Mesenchymal stem cell of Wharton's jelly (primary cell): Measurements from ENCODE around the genes OR1L1 and RABGAP1.

DNA sequence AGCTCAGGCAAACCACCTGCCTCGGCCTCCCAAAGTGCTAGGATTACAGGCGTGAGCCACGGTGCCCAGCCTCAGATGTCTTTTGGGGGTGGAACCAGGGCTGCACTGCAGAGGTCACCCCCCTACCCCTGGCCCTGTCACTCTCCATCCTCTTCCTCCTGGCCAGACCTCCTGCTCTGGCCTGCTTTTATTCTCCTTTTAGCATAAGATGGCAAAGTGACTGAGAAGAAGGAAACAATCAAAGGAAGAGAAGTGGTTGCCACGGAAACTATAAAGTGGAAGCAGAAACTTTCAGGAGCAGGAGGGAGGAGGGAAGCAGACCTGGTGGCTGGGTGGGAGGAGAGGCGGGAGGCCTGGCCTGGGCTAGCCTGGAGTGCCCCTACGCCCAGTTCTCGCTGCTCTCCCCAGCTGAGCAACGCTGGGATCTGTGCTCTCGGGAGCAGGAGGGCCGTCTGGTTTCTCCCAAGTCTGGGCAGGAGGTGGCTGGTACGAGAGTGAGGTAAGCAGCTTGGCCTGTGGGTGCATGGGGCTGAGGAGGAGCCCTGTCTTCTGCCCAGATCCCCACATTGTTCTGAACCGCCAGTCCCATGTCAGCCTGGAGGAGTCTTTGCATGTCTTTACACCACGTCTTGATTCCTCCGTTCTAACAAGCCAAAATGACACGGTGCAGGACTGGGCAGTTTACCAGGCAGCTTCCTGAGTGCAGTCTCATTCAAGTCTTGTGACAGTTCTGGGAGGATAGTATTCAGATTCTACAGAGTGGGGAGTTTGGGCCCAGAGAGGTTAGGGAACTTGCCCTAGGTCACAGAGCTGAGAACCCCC is 15.1 kb upstream of the DAB2IP start:
- CAGE, long polyA plus RNA: no peak

DNA sequence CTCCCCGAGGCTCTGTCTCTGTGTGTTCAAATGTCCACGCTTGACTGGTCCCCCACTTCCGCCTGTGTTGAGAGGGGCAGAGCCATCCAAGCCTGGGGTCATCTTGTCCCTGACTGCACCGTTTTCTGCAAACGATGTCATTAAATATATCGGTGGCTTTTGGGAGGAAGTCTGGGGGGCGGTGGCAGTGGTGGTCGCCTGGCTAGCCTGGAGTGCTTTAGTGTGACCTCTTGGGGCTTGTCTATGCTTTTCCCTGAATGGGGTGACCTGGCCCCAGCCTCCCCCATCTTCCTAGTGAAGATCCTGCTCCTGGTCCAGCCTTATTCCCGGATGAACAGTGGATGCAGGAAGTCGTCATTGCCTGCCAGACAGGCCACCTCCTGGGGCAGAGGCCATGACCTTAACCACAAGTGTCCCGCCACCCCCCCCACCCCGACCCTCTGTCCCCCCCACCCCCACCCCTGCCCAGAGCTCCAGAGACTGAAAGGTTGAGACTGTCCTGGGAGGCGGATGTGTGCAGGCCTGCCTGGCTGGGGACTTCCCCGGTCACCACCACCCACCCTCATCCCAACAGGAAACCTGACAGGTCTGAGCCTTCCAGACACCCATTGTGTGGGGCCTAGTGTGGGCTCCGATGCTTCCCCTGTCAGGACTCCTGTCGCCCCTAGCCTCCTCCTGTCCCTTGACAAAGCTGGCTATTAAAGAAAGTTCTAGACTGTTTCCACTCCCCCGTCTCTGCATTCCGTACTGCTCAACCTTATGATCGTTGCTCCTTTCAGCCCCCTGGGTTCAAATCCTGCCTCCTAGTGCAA is 5.2 kb upstream of the DAB2IP start:
- CAGE, long polyA plus RNA: no peak

GRCh38 chr9:121718974-121719659 is 67.7 kb downstream of the DAB2IP start:
- CAGE, long polyA plus RNA: no peak

GRCh38 chr9:121723934-121724550 is 72.6 kb downstream of the DAB2IP start:
- CAGE, long polyA plus RNA: no peak

DNA sequence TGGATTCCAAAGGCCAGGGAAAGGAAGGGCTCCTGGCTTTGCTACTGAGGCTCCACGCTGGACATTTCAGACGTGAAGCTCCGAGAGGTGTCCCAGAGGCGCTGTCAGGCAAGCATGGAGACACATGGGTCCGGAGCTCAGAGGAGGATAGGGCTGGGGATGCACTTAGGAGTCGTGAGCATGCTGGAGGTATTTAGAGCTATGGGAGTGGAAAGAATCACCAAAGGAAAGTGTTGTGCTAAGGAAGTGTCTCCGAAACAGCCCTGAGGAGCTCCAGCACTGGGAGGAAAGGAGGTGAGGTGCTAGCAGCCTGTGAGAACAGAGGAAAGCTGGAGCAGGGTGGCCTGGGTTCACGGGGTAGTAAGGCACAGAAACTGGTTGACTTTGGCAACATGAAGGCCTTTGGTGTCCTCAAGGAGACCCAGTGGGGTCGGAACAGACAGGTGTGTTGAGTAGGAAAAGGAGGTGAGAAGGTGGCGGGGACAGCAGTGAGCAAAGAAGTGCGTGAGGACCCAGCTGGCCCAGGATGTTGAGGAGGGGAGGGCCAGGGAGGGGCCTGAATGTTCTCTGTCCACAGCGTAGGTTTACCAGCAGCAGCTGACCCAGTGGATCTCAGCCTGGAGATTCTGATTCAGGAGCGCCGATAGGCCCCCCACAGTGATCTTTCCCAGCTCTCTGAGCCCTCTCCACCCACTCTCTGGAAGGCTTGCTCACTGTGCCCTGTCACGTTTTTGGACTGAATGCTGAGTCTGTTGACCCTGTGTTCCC is 88.4 kb downstream of the DAB2IP start:
- CAGE, long polyA plus RNA: no peak

GRCh38 chr9:121743048-121743997 is 91.9 kb downstream of the DAB2IP start:
- CAGE, long polyA plus RNA: no peak

DNA sequence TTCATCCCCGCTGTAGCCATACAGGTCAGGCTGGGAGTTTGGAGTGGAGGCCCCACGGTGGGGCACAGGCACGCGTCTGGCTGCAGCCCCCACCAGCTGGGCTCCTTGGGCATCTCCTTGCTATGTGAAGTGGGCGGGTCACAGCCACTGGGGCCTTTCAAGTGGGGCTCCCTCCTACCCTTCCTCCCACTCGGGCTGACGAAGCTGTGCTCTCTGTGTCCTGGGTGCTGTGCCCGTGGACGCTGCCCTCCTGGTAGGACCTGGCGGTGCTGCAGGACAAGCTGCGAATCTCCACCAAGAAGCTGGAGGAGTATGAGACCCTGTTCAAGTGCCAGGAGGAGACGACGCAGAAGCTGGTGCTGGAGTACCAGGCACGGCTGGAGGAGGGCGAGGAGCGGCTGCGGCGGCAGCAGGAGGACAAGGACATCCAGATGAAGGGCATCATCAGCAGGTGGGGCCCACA is 124.5 kb downstream of the DAB2IP start:
- CAGE, long polyA plus RNA: no peak

- CAGE, long polyA plus RNA: no peak
Measured at GRCh38 chr9:121837513-121838170, 186.2 kb downstream of the DAB2IP start.

- CAGE, long polyA plus RNA: no peak
Measured at GRCh38 chr9:122015304-122015669, 77.8 kb downstream of the TTLL11 start.

DNA sequence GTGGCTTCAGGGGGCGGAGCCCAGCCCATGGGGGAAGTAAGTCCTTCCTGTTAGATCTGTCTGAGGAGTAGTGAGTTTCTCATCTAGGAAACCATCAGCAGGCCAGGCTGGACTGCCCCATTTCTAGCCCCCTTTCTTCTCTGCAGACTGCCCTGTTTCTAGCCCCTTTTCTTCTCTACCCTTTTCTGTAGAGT is 463 bp upstream of the PTGS1 start:
- CAGE, long polyA plus RNA: no peak

- CAGE, long polyA plus RNA: no peak
Measured at GRCh38 chr9:122376011-122376345, 5.2 kb downstream of the PTGS1 start.

DNA sequence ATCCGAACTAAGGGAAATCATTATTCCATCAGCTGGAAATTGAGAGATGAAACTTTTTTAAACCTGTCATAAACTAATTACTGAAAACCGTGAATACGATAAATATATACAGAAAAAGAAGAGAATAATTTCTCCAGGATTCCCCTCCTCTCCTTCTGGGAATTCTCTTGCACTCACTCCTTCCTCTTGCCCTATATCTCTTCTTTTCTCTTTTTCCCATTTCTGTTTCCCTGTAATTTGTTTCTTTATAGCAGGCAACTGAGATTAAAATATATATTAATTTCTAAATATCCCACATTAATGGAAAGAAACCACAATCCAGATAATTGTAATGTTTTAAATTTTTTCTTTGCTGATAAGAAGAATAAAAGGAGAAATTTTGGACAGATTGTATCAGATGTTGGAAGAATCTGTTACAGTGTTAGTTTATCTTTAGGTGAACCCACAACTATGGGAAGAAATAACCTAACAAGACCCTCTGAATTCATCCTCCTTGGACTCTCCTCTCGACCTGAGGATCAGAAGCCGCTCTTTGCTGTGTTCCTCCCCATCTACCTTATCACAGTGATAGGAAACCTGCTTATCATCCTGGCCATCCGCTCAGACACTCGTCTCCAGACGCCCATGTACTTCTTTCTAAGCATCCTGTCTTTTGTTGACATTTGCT is at the start of gene OR1L1:
OR1L1 (plus strand) TSS at position 451 of the 667 bp plus-strand sequence.
- CAGE, long polyA plus RNA: no peak

DNA sequence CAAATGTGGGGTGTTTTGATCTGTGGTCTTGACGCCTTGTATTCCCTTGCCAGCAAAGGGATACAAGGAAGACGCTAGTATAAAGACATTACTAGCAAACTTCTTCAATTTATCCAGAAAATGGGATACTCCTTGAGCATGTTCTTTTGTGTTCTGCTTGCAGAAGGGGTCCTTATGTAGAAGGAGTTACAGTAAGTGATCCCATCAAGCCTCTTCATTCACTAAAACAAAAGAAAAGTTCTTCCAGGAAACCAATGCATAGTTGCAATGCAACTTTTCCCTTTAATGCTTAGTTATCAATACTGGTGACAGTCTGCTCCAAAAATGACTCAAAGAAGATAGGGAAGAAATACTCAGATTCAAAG is 17.2 kb upstream of the PDCL start:
- CAGE, long polyA plus RNA: no peak

DNA sequence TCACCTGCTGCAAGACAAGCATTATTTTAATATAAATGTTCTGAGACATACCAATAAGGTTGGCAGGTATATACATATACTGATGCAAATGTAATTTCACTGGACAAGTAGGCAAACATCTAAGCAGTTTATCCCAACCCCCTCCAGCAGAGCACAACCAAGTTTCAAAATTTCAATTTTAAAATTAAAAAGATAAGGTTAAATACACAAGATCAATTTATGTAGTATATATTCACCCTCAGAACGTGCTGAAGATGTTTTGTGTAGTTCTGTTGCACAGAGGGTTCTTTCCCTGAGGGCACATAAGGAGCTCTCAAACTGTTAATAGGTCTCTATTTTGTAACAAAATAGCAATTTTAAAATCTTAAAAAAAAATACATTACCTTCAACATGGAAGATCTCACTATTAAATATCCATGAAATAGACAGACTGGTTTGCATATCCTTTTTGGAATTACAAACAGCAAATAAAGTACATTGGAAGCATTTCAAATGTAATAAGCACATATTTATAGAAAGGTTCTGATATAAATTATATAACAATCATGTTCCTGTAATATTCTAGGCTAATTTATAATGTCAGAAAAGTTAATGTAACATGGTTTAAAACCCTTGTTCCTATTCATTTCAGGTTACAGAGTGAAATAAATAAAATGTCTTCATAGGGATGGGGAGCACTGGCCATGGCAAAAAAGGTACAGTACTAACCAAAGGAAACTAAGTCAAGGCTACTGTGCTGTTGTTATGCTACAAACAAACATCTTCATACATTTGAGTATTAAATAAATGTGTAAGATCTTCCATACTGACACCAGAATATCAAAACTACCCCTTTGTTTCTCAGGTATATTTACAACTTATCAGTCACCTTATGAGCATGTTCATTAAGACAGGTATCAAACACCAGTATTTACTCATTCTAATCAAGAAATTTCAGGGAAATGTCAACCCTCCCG is 19.0 kb upstream of the PDCL start:
- CAGE, long polyA plus RNA: no peak

- CAGE, long polyA plus RNA: no peak
Measured at GRCh38 chr9:122910920-122911436, 2.1 kb downstream of the ZBTB6 start.

GRCh38 chr9:122940284-122941461 is at the start of gene RABGAP1:
RABGAP1 (plus strand) TSS chr9:122941020.
- CAGE, long polyA plus RNA: no peak

DNA sequence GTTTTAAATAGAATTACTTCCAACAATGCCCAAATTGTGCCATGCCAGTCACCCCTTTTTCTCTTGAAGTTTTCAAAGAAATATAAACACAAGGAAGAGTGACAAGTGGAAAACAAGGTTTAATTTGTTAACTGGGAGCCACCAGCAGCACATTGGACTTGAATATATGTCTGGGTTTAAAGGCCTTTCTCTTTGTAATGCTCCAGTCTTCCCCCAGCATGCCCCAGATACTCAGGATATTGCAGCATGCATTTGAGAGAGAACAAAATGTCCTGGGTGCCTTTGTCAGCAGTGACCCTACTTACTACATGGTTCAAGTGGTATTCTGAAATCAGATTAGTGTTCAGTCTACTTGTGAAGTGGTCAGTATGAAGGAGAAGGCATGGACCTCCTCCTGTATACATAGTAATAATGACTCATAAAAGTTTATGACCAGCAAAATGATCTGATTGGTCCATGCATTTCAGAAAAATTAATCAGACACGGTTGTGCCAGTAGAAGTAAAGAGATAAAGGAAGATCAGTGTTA is 25.3 kb downstream of the GPR21 start:
- CAGE, long polyA plus RNA: no peak

- CAGE, long polyA plus RNA: no peak
Measured at GRCh38 chr9:123179048-123179357, 89.4 kb downstream of the STRBP start.

- CAGE, long polyA plus RNA: no peak
Measured at GRCh38 chr9:123299483-123300257, 31.3 kb upstream of the STRBP start.

DNA sequence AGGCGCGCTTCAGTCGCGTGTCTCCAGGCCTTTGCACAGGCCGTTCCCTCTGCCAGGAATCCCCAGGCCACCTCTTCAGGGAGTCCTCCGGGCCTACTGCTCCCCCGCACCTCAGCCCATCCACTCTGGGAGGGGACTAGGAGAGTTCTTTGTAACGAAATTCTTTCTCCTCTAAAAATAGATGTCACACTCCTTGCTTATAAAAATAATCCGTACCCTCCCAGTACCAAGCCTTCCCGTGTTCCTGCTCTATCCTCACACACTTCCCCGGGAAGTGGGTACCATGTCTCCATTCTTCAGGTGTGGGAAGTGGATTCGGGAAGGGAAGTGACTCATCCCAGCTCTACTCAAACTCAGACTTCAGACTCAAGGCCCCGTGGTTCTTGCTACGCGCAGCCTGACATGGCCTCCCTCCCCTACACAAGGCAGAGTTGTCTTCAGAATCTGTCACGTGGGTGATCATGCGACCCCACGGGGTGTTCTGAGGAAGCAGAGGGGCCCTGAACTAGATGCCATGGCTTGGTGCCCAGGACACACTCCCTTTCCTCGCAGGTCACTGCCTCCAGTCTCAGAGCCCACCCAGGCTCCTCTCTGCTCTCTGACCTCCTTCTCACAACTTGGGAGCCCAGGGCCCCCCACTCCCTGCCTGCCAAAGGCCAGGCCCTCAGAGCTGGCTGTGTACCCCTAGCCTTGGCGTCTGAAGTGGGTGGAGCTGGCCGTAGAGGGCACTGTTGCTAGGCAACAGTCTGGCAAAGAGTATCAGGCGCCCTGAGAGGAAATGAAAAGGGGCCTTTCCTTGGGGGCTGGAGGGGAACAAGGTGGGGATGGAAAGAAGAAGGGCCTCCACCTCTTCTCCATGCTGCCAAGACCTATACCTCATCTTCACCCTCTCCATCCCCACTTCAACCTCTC is 15.8 kb upstream of the CRB2 start:
- CAGE, long polyA plus RNA: no peak